Mesenchymal stem cell of Wharton's jelly (primary cell): Measurements from ENCODE around the genes STX10, CACNA1A and PODNL1.

- CAGE, long polyA plus RNA: no peak
Measured at GRCh38 chr19:12800738-12801458, 702 bp downstream of the PRDX2 start.

DNA sequence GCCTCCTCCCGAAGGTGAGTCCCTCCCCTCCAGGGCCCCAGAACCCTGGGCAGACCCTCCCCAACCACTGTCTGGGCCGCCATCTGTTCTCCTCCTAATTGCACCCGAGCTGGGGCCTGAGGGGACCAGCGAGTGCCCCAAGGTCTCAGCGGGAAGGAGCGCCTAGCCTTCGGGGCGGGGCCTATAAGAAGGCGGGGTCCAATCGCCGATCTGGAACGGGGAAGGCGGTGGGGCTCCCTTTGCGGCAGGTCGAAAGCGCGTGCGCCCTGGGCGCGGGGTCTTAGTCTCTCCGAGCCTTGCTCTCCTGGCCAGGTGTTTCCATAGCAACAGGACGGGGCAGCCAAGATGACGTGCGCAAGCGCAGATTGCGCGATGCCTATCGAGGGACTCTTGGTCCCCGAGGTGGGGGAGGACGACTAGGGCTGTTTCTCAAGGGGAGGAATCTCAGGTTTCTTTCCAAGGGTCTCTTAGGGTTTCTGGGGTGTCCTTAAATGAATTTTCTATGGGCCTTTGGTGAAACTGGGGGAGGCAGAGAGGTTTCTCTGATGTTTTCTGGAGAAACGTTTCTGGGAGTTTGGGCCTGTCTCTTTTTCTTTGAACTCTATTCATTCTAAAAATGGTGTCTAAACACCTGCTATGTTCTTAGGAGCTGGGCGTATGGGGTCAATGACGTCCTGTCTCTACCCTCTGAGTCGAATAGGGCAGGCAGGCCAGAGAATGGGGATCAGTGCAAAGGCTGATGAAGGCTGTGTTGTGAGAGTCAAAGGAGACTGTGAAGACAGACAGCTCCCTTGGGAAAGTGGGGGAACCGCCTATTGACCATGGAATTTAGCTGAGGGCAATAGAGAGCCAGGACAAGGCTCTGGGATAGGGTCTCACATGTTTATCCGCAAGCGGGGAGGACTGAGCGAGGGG lies 3.0 kb downstream of the MAST1 start:
- CAGE, long polyA plus RNA: no peak

DNA sequence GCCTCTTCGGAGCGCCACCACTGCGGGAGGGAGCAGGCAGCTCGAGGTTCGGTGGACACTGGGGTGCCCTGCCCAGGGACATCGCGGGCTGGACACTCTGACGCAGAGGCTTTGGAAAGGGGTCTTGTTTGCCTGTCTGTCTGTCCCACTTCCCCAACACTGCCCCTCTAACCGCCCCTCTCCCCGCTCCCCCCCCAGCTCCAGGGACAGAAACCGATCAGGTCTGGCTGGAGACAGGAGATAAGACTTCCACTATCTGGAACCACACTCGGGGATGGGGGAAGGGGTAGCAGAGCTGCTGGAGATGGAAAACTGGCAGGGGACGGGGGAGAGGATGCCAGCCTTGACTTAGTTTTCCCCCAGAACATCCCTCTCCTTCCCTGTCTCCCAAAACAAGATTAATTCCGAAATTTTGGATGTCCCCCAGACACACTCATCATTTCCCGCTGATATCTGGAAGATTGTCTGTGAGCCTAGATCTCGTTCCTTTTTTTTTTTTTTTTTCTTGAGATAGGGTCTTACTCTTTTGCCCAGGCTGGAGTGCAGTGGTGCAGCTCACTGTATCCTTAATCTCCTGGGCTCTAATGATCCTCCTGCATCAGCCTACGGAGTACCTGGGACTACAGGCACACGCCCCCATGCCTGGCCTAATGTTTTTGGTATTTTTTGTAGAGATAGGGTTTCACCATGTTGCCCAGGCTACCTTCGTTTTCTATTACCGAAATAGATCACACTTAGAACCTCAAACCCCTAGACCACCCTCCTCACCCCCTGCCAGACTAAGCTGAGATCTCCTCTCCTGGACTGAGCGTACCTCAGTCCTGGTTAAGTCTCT lies 661 bp downstream of the KLF1 start:
- CAGE, long polyA plus RNA: no peak

- CAGE, long polyA plus RNA: no peak
Measured at GRCh38 chr19:12912903-12913671, 6.0 kb downstream of the SYCE2 start.

GRCh38 chr19:12939942-12940715 lies 1.7 kb downstream of the CALR start:
- CAGE, long polyA plus RNA: no peak

DNA sequence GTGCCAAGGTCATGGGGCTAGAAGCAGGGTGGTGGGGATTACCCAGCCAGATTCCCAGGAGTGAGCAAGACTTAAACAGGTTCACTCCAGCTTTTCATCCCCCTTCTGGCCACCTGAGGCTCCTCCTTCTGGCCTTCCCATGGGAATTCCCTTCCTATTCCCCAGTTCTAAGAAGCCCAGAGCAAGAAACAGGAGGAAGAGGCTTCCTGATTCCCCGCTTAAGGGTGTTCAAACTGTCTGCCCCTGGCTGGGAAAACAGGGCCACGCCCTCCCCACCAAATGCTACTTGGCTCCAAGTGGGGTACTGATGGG lies 14.1 kb downstream of the NFIX start:
- CAGE, long polyA plus RNA: no peak

DNA sequence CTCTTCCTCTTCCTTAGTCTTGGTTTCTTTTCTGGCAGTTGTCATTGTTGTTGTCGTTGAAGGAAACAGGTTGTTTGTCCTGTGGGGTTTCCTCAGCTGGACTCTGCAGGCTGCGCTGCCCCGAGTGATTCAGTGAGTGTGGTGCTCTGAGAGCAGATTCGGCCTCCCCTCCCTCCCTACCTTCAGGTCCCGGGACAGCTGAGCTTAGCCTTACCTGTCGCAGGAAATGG lies 34.1 kb downstream of the NFIX start:
- CAGE, long polyA plus RNA: no peak

- CAGE, long polyA plus RNA: no peak
Measured at GRCh38 chr19:13063333-13064115, 39.1 kb downstream of the LYL1 start.

GRCh38 chr19:13072251-13072619 lies 30.4 kb downstream of the LYL1 start:
- CAGE, long polyA plus RNA: no peak

DNA sequence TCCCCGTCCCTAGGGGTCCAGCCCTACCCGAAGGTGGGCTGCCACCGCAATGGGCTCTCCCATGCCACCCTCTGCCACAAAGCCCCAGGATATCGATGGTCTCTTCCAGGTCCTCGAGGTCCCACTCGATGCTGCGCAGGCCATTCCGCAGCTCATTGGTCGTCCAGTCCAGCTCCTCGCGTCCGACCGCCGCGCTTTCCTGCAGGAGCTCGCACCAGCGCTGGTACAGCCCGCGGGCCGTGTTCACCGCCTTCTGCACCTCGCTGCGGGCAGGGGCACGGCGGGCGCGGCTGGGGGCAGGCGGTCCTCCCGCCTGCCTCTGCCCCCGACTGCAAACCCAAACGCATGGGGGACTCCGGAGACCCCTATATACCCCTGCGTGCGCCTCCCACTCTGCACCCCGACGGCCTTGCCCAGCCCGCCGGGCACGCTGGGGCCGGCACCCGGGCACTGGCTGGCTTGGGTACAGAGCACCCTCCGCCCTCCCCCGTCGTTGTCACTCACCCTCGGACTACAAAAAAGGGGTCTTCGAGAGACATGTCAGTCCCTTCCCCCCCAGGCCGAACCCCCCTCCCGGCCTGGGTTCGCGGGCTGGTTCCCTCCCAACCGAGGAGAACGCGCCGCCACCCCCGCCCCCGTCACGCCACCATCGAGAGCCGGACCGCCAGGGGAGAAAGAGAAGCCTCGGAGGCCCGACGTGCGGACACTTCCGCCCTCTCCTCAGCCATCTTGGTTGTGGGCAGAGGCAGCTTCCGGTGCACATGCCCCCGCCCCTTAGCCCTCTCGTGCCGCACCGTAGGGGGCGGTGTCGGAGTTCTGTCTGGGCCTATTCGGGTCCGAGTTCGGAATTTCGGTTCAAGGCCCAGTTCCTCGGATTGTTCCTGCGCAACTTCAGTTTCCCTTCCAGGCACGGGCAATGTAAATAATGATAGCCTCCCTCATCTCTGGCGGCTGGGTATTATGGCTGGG lies at the start of gene STX10:
TSS of gene STX10 (minus strand) at position 741 of the 969 bp plus-strand sequence.
- CAGE, long polyA plus RNA: no peak

GRCh38 chr19:13207630-13208352 lies 57.6 kb downstream of the IER2 start:
- CAGE, long polyA plus RNA: no peak

DNA sequence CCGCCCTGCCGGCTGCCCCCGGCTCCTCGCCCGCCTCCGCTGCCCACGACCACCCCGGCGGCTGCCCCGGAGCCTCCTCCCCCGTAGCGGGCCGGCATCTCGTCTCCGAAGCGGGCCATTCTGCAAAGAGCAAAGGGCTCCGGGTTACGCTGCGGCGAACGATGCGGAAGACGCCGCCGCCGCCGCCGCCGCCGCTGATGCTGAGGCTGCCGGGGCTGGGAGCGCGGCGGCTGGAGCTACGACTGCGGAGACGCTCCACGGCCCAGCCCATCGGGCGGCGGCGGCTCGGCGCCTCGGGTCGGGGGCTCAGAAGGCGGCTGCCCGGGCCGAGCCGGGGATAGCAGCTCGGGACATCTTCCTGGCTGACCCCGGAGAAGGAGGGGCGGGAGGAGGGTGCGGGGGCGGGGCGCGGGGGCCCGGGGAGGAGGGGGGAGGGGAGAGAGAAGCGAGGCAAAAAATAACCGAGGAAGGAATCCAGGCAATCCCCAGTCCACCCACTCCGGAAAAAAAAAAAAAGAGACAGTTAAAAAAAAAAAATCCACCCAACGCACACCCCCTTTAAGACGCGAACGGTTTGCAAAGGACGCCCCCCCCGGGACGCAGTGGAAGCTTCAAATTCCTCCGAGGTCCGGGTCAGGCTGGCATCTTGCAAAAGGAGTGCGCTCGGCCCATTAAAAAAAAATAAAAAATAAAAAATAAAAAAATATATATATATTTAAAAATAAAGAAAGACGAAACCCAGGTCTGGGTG lies at the start of gene CACNA1A:
TSS of gene CACNA1A (minus strand) at position 374 of the 751 bp plus-strand sequence.
- CAGE, long polyA plus RNA: no peak

DNA sequence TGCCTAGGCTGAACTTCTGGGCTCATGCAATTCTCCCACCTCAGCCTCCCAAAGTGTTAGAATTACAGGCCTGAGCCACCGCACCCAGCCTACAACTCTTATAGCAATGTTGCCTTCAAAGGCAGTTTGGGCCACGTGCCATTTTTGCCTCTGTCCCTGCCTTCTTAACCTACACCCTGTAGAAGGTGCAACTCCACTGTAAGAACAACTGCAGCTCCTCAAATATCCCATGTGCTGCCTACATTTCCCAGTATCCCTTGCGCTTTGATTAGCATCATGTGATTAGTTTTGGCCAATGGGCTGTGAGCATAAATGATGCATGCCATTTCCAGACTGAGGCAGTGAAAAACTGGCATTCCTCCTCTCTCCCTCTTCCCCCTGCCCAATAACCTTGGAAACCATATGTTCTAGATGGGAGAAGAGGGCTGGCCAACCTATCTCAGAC lies 58.6 kb upstream of the YJU2B start:
- CAGE, long polyA plus RNA: no peak

DNA sequence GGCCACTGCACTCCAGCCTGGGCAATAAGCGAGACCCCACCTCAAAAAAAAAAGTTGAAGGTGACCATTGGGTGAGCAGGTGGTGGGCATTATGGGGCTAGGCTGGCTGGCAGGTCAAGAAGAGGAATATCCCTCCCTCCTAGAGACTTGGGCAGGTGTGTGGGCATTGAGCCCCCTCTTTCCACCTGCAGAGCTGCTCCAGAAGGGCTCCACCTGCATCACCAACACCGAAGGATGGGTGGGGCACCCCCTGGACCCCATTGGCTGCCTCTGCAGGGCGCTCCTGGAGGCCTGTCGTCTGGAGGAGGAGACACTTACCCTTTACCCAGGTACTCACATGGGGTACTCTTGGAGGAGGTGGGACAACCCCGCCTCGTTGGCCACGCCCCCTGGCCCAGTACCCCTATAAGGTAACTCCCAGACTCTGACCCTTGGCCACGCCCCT lies 21.8 kb downstream of the ZSWIM4 start:
- CAGE, long polyA plus RNA: no peak

DNA sequence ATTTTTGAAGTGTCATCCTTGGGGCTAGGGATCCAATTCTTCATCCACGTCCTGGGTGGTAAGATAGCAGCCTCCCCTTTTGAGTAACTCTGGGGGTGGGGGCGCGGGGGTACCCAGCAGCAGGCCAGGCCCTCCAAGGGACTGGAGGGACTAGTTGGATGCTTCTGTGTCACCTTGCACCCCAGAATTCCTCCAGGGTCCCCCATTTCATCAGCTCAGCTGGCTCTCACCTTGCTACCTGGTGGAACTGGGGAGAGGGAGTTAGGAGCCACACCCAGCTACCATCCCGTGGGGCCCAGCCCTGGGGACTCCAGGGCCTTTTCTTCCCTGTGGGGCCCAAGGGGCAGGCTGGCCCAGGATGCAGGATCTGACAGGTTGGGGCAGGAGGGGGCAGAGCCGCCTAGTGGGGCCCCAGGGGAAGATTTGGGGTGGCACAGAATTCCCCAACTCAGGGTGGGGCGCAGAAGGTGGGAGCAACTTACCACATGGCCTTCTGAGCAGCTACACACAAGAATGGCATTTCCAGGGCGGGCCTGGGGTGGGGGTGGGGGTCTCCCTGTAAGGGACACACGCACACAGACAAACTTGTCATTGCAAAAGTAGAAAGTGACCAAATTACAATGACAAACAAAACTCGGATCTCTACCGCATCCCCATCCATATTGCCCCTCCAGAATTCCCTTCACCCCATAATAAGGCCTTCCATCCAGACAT lies 32.7 kb upstream of the NANOS3 start:
- CAGE, long polyA plus RNA: no peak

DNA sequence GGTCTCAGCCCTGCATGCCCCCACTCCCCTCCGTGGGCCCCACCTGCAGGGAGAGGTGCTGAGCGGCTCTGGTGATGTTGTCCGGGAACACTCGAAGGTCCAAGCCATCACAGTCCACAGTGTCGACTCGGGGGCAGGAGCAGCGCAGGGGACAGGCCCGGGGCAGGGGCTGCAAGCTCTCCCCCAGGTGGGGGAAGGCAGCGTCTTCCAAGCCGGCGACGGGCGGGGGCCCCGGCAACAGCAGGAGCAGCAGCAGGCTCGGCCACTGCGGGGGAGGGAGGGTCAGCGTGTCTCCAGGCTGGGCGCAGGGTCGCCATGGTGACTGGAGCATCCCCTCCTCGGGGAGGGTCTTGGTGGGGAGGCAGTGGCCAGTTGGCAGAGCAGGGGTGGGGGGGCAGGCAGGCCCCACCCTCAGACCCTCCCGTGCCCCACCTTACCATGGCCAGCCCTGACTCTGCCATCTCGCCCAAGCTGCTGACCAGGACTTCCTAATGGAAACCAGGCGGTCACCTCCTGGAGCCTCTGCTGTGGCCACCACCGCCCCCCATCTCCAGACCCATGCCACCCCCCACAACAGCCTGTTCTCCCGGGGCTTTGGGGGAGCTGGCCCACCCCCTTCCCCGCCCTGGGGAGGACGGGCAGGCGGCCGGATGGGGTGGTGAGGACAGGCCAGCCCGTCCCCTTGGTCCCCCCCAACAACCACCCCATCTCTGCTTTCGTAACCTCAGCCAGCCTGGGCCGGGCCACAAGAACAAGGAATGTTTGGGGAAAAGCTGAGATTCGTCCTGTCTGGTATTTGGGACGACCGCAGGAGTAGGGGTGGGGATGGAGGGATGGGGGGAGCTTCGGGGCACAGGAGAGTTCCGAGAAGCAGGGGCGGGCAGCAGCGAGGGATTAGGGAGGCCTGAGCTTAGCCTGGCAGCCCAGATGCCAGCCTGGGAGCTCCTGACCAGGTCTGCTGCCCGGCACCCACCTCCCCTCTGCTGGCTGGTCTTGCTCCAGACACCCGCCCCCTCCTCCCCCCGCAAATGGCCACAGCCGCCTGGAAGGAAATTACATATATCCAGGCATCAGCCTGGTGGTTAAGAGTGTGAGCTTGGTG lies at the start of gene PODNL1:
TSS of gene PODNL1 (minus strand) at position 676 of the 1,102 bp plus-strand sequence.
- CAGE, long polyA plus RNA: start-site peak on the minus strand centred at position 603 of the sequence, 164 bp wide, 1,521 and 493 reads in 2 replicates

DNA sequence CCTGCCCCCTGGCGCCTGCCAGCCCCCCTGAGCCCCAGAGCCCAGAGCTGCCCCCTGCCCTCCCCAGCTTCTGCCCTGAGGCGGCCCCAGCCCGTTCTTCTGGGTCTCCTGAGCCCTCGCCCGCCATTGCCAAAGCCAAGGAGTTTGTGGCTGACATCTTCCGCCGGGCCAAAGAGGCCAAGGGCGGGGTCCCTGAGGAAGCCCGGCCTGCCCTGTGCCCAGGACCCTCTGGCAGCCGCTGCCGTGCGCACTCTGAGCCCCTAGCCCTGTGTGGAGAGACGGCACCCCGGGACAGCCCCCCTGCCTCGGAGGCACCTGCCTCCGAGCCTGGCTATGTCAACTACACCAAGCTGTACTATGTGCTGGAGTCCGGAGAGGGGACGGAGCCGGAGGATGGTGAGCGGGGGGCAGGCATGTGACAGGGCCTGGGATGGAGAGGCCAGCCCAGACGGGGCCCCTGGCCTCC lies 6.8 kb downstream of the DCAF15 start:
- CAGE, long polyA plus RNA: no peak

GRCh38 chr19:14116084-14116717 lies 1.4 kb downstream of the PRKACA start:
- CAGE, long polyA plus RNA: no peak

DNA sequence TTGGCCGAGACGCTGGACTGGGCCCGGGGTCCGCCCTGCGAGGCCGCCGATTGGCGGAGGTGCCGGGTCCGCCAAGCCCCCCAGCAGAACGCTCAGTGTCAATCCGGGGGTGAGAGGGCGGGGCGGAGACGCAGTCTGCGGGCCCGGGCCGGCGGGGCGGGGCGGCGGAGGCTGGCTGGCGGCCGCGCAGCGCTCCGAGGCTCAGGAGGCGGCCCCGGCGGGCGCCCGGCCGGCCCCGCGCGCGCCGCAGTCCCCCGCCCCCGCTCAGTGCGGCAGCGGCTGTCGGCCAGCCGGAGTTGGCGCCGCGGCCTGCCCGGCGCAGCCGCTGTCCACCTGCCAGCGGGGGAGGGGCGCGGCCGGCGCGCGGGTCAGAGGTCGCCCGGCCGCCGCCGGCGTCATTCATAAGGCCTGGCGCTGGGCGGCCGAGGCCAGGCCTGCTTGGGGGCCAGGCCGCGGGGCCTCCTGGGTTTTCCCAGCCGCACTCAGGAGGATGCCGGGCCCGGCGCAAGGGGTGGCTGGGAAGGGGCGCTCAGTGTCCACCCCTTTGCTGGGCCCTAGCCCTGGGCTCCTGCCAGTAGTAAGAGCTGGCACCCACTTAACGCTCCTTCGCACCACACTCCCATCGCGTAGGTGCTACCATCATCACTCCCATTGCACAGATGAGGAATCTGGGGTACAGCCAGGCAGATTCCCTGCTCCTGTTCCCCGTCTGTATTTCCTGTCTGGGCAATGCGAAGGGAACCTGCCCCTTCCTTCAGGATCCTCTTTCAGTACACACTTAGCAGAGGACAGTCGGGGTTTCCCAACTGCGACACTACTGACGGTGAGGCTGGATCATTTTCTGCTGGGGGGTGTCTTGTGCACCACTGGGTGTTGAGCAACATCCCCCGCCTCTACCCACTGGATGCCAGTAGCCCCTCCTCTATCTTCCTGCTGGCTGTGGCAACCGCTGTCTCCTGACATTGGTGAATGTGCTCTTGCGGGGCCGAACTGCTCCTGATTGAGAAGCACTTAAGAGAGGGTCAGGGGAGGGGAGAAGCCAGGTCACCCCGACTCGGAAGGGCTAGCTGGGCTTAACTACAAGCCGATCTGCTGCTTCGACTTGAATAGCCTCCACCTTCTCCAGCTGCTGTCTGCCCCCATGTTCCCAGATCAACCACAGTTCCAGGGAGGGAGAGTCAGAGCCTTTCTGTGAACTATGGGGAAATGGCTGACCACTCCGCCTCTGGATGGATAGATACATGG lies 808 bp upstream of the PRKACA start:
- CAGE, long polyA plus RNA: no peak

- CAGE, long polyA plus RNA: no peak
Measured at GRCh38 chr19:14127003-14127564, 9.3 kb downstream of the ASF1B start.